ENCODE measurements around the genes WDPCP and UGP2.

DNA sequence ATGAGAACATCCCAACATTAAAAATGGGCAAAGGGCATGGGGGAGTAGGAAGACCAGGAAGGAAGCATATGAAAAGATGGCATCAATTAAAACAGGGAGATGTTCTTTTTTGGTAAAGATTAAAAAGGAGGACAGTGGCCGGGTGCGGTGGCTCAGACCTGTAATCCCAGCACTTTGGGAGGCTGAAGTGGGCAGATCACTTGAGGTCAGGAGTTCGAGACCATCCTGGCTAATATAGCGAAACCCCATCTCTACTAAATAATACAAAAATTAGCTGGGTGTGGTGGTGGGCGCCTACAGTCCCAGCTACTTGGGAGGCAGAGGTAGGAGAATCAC, 14.4 kb downstream of the B3GNT2 start:
- PRO-cap, result no peak

DNA sequence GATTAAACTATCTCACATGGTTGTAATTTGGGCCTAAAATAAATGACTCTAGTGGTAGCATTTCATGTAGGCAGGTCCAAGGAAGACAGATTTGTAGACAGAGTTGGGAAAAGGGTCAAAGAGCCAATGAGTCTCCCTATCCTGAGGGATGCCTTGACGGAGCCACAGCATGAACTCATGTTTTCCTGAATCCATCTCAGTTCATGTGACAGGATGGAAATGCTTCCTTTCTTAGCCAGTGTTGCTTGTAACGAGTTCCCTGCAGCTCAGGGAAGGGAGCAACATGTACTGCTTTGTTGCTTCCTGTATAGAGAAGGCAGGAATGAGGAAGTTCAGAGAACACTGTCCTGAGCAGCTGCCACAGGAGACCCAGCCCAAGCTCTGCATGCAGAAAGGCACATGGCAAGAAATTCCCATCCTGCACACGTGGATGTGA, 27.9 kb downstream of the TMEM17 start:
- PRO-cap, result no peak

DNA sequence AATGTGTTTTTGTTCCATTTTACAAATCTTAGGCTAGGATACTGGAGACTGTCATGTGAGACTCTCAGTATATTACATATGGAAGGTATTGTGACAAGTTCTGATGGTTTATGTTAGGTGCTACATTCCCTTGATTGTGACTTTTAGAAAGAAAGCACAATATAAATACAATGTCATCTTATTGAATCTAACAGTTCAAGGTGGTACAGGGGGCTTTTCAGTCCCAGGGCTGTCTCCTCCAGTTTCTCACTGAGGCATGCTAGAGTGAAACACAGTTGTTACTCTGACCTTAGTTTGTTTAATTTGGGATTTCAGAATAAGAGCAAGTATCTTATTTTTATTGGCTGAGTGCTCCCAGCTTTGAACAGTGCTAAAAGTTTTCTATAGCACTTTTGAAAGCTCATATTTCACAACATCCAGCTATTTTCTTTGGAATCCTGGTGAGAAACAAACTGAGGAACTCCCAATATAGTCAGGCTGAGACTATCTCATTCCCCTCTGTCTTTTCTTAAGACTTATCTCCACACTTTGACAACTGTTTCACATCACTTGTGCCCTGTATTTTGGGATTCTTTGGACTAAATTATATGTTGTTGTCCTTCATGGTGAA, 41.2 kb upstream of the EHBP1 start:
- PRO-cap, result no peak

DNA sequence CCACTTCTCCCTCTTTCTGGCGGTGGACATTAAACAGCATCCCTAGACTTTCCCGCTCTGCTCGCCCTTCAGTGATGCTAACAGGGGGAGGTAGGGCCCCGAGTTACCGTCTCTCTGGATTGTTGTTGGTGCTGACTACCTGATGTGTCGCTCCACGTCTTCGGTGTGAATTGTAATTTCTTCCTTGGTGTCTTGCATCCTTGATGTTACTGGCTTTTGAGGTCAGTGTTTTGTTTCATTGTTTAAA, 944 bp downstream of the EHBP1 start:
- PRO-cap, result no peak

- PRO-cap, result no peak
These were observed 169.5 kb upstream of the OTX1 start for GRCh38 chr2:62881152-62881473.

GRCh38 chr2:63054956-63055816, 4.6 kb downstream of the OTX1 start:
- PRO-cap, result no peak

GRCh38 chr2:63587802-63588881, at the start of gene WDPCP:
TSS of gene WDPCP (minus strand) at chr2:63588477.
- PRO-cap, result bidirectional peak, plus-strand start at chr2:63588575, minus-strand start at chr2:63588494; bidirectional peak, plus-strand start at chr2:63588968, minus-strand start at chr2:63588733

GRCh38 chr2:63676065-63676538, 87.3 kb downstream of the MDH1 start:
- PRO-cap, result no peak

- PRO-cap, result no peak
These were observed 95.4 kb downstream of the MDH1 start for GRCh38 chr2:63684195-63684535.

GRCh38 chr2:63820224-63820777, 21.4 kb upstream of the UGP2 start:
- PRO-cap, result no peak

- PRO-cap, result bidirectional peak, plus-strand start at chr2:63841528, minus-strand start at chr2:63841592; bidirectional peak, plus-strand start at chr2:63841896, minus-strand start at chr2:63841675
These were observed at the start of gene UGP2 for GRCh38 chr2:63841475-63842030. TSS of gene UGP2 (plus strand) at chr2:63841896.

DNA sequence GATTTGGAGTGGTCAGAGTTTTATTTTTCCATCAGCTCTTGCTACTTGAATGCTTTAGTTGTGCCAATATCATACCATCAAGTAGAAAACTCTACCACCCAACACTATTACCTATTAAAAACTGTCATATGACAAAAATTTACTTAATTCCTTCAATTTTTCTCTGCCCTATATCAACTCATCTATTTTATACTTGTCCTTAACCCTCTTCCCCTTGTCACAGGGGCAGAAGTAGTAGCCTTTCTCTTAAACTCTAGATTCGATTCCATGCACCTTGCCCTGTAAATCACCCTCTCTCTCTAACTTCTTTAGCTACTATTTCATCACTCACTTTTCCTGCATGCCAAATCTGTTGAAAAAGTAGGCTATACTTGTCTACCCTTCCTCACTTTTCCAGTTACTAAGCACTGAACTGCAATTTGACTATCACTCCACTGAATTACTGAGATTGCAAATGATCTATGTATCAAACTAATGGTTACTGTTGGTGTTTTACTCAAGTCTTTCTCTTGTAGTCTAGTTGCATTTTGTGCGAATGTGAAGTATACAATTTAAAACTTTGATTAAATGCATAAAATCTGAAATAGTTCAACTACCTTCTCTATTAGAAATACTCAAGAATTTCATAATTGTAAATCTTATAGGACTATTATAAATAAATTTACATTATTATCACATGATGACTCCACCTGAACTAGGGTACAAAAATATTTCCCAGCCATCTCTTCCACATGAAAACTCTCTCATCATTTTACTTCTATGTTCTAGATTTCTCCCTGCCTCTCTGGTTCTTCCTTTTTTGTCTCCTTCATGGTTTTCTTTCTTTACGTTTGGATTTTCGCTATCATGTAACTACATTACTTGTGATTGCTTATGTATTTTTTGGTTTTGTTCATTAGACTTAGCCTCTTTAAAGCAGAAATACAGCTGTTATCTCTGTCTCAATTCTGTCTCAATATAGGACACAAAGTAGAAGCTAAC, 77.1 kb downstream of the UGP2 start:
- PRO-cap, result no peak

DNA sequence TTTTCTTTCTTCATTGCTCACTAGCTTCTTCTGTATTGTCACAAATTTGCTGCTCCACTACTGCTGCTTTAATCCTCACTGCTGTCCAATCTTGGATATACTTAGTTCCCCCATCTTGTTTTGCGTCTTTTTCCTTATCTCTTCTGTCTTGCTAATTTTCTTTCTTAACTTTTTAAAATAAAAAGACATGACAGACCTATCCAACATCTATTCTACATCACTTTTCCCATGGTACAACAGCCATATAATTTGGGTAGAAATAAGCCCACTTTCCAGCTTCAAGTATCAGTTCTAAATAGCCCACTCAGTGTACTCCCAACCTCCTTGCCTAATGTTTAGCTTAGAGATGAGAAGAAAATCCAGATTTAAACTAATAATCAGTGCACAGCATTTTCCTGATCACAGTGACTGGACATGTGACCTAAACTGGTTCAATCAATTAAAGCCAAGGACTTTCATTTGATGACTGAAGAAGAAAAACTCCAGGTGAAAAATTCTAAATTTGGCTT, 83.8 kb downstream of the VPS54 start:
- PRO-cap, result no peak

DNA sequence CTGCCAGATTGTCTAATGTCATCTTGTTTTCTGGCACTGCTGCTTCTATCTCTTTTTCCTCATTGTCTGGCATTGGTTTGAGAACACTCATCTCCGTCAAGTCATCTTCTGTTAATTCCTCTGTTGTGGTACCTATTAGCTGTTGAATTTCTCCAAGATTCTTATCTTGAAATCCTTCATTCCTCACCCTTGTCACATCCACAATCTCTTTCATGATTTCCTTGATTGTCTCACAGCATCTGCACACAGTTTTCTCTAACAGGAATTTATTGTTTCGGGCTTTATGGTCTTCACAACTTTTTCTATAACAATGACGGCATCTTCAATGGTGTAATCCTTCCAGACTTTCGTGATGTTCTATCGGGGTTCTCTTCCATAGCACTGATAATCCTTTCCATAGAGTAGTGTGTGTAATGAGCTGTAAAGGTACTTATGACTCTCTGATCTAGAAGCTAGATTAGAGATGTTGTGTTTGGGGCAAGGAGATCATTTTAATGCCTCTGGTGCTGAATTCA, 69.2 kb downstream of the VPS54 start:
- PRO-cap, result no peak

- PRO-cap, result no peak
These were observed 497 bp upstream of the VPS54 start for GRCh38 chr2:64019628-64020222.

DNA sequence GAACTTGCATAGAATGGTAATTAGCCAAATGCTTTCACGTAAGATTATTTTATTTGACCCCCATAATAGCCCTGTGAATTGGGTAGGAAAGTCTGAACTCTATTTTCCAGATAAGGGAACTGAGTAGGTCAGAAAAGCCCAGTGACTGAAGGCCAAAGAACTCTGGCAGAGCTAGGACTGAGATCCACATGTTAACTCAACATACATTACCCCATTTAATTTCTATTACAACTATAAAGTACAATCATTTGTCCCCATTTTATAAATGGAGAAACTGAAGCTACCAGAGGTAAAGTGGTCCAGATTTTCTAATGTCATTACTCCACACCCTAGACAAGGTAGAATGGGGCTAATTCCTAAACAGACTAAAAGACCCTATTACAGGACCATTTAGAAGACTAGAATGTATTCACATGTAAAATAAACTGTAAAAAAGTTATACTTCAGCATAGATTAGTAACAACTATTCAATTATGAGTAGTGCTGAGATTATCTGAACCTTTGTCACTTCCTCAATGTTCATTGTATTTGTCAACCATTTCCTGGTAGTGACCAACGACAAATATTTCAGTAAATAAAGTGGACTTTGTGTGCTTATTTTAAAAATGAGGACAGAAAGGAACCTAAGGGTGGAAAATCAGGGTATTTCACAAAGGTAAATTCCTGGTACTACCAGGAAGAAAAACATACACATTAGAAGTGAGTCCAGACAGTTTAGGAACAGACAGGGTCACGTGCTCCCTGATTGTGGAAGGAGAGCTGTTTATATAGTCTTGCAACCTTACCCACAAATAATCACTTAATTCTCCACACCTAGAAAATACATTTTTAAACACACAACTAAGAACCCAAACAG, 28.6 kb downstream of the PELI1 start:
- PRO-cap, result no peak

DNA sequence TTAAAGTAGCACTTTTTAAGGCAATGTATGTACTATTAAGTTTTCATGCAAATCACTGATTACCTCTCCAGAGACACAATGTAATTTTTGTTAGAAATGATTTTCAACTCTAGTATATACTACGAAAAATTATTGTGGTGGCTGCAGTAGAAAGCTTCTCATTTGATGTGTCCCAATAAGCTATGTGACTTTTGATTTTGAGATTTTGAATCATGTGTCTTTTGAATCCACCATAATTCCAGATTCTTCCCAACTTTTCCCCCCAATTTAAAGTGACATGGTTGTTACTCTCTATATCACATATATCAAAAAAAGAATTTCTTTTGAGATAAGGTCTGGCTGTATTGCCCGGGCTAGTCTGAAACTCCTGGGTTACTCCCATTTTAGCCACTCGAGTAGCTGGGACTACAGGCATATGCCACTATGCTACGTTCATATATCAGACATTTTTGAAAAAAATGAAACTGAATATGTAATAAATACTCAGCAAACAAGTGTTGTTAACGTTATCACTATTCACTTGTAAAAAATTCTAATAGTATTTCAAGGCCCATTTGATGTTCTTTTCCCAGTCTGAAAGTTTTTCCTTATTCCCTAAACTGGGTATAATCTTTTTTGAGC, 14.2 kb downstream of the PELI1 start:
- PRO-cap, result no peak

- PRO-cap, result no peak
These were observed 47.7 kb upstream of the PELI1 start for GRCh38 chr2:64191918-64192380.

GRCh38 chr2:64227926-64228713, 83.9 kb upstream of the PELI1 start:
- PRO-cap, result bidirectional peak, plus-strand start at chr2:64228457, minus-strand start at chr2:64228286

DNA sequence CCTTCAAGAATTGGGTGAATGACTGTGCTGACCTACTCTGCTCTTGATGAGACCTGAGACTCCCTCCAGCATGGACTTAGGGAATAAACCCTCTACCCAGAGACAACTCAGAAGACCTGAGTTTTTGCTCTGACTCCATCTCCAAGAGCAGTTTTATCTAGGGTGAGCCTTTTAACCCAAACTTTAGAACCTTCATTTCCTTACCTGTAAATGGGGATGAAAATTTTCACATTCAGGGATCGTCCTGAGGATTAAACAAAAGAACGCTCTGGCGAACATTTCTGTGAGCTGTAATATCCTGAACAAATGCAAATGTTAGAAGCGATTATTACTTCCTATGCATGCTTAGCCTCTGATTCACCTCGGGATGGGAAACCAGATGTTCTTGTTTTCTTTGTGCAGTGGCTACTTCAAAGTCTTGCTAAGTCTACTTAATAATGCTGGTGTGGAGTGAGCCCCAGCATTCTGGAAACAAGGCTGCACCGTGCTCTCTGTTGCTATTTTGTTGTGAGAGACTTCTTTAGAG, 119.0 kb upstream of the PELI1 start:
- PRO-cap, result no peak